ENCODE measurements around the gene CXXC1.

GRCh38 chr18:49967760-49968162, 154.4 kb upstream of the ACAA2 start:
- PRO-cap, result no peak
- RAMPAGE, long total RNA, result no peak

DNA sequence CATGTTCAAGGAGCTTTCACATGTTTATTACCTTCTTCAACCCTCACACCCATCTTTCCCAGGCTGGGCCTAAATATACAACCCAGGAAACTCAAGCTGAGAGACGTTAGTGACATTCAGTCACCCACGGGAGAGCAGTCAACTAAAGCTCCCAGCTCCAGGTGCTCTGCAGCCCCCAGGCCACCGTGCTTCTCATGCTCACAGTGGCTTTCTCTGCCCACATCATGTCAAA, 35.7 kb downstream of the MYO5B start:
- PRO-cap, result no peak
- RAMPAGE, long total RNA, result no peak

- PRO-cap, result no peak
- RAMPAGE, long total RNA, result no peak
Observed at GRCh38 chr18:50177485-50178048, 17.4 kb downstream of the MYO5B start.

GRCh38 chr18:50287022-50287498, 432 bp downstream of the CXXC1 start:
- PRO-cap, result no peak
- RAMPAGE, long total RNA, result no peak

- PRO-cap, result unidirectional peak, minus-strand start at chr18:50287646; bidirectional peak, plus-strand start at chr18:50288098, minus-strand start at chr18:50287878
- RAMPAGE, long total RNA, result no peak
Observed at GRCh38 chr18:50287499-50288494, at the start of gene CXXC1. Gene CXXC1 (minus strand): TSS chr18:50287692.

- PRO-cap, result no peak
- RAMPAGE, long total RNA, result no peak
Observed at GRCh38 chr18:50559083-50559316, 887 bp upstream of the MAPK4 start.

DNA sequence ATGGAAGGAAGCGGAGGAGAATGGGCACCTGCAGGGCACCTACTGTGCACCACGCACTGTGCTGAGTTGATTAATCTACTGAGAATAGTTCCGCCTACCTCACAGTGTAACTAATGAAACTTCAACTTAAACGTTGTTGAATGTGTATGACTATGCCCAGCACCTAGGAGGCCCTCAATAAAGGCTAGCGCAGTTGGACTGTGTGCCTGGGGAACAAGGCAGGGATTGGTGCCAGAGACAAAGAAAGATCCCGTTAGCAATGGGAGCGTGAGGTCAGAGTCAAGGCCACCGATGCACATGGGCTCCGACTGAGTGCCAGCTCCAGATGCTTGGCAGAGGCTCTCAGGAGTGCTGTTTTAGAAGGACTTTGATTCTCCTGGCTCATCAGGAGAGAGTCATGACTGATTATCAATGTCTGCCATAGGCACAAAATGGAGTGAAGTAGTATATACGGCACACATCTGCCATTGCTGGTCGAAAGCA, 93.8 kb downstream of the MAPK4 start:
- PRO-cap, result no peak
- RAMPAGE, long total RNA, result no peak

DNA sequence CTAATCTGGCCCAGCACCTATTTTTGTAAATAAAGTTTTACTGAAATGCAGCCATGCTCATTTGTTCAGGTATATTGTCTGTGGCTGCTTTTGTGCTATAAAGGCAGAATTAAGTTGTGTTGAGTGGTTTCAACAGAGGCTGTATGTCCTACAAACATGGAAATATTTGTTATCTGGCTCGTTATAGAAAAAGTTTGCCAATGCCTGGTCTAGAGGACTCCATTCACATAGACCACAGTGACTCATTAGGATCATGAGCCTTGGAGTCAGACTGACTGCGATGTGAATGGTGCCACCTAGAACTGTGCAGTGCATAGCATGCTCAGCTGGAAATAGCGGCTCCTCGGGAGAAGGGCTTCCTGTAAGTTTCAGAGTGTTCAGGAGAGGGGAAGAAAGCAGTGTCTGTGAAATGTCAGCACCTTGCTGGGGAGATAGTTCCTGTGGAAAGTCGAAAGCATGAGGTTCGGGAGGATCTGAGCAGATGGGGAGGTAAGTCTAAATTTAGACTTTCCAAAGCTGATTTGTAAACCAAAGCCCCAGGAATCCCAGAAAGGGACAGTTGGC, 99.2 kb downstream of the MAPK4 start:
- PRO-cap, result no peak
- RAMPAGE, long total RNA, result no peak

DNA sequence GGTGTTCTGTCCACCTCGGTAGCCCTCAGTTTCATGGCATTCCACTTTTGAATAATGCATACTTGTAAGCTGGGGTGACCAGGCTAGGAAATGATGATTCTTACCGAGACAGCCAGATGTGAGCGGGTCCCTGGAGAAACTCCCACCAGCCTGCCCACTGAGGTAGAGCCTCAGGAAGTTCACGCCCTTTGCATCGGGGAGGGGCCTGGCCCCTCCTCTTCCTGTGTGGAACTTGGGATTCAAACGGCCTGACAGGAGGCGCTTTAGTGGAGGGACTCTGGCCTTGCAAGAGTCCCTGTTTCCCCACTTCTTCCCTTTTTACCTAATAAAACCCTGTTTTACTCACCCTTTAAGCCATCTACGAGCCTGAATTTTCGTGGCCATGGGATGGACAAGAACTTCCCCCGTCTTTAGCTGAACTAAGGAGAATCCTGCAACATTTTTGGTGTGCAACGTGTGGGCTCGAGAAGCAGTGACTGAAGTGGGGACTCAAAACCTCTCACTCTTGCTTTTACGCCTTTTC, 44.6 kb downstream of the MRO start:
- PRO-cap, result no peak
- RAMPAGE, long total RNA, result no peak

- PRO-cap, result no peak
- RAMPAGE, long total RNA, result no peak
Observed at GRCh38 chr18:50797067-50798141, 22.4 kb downstream of the MRO start.

DNA sequence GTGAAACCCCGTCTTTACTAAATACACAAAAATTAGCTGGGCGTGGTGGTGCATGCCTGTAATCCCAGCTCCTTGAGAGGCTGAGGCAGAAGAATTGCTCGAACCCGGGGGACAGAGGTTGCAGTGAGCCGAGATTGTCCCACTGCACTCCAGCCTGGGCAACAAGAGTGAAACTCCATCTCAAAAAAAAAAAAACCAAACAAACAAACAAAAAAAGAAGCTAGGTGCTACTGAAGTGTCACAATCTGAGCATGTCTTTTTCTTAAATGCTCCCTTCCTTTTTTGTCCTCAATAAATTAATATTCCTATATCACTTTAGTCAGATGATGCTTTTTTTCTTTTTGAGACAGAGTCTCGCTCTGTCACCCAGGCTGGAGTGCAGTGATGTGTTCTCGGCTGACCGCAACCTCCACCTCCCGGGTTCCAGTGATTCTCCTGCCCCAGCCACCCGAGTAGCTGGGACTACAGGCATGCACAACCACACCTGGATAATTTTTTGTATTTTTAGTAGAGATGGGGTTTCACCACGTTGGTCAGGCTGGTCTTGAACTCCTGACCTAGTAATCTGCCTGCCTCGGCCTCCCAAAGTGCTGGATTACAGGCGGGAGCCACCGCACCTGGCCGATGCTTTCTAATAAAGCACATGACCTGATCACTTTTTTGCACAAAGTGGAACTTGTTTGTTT, 18.7 kb downstream of the MEX3C start:
- PRO-cap, result no peak
- RAMPAGE, long total RNA, result no peak

- PRO-cap, result no peak
- RAMPAGE, long total RNA, result no peak
Observed at GRCh38 chr18:52340365-52340780, 376 bp downstream of the DCC start.

DNA sequence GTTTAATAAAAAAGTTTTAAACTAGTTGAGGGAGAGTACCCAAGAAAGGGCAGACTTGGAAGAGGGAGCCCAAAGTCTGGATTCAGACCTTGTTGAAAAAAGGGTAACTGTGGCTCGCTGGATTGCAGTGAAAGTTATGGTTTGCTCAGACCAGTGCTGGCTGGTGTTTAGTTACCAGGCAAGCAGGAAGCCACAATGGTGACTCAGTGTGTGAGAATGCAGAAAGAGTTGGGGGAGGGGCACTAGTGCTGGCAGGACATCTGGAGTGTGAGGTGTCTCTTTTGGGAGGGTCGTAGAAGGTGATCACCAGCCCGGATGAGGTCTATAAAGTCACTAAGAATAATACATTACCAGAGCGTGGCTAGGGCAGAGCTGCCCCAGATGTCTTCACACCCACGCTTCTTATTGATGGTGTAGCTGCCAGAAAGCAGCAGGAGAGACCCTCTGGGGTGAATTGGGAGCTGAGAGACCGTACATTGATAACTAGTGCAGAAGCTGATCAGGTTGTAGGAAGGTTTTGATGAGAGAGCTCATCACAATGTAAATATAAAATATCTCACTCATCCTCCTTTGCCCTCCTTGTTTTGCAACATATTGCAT, 31.1 kb downstream of the C18orf54 start:
- PRO-cap, result bidirectional peak, plus-strand start at position 279 of the sequence, minus-strand start at position 188 of the sequence
- RAMPAGE, long total RNA, result no peak

- PRO-cap, result no peak
- RAMPAGE, long total RNA, result no peak
Observed at GRCh38 chr18:54832384-54832890, 4.2 kb downstream of the RAB27B start.

DNA sequence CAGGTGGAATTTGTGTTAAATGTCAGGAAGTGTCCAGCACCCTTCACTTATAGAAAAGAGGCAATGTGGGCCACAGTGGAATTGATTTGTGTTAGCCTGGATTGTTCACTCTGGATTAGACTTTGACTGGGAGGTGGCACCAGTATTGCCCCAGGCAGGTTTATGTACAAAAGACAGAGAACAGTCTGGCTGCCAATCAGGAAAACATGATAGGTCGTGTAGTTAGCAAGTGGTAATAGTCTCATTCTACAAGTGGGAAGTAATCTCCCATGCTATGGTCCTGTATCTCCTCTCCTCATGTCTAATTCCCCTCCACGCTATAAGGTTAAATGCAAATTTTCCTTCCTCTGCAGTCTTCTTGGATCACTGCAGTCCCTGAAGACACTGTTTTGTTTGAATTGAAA, 45.6 kb downstream of the RAB27B start:
- PRO-cap, result no peak
- RAMPAGE, long total RNA, result no peak

DNA sequence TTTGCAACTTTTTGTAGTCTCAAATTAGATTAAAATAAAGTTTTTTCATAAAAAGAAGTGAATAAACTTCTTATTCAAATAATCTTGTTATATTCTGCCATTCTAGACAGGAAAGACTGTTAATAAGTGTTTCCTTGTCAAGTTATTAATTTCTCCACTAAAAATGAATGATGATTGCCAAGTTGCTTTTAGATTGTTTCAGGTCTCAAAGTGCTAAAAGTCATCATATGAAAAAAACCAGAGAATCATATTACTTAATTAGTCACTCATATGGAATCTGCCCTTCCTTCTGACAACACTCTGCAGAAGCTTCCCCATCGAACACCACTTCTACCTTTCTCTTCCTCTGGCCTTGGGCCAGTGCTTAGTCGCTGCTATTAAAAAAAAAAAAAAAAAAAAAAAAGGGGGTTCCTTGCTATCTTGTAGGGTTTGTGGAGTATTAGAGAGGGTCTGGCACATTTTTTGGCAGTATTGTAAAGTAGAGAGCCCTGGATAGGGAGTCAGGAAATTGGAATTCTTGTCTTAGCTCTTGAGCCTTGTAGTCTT, 141.6 kb upstream of the CCDC68 start:
- PRO-cap, result no peak
- RAMPAGE, long total RNA, result no peak

- PRO-cap, result no peak
- RAMPAGE, long total RNA, result no peak
Observed at GRCh38 chr18:55243650-55244472, 284.6 kb upstream of the CCDC68 start.

- PRO-cap, result no peak
- RAMPAGE, long total RNA, result no peak
Observed at GRCh38 chr18:55320497-55321540, 267.2 kb downstream of the TCF4 start.

DNA sequence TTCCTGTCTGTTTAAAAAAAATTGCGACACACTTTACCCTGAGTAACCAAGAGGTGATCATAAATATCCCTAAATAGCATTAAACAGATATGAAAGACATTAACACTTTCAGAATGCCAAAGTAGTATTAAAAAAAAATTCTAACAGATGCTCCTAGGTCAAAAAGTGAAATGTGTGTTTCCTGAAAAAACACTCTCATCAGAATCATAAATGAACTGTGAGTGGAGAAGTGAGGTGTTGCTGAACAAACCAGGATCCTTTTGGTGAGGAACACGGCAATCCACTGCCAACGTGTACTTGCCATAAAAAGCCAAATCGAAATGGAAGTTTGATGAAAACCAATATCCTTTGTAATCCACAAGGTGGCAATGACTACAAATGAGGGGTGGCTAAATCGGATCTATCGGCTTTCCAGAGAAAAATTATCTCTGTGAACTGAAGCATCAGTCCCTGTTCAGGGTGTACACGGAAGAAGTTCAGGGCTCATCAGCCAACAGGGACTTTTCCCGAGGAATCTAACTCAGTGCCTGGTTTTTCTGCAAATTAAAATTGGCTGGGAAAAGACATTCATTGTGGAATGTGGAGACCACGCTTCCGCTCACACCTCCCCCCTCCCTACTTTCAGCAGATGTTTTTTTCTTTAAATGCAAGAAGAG, 248.8 kb downstream of the TCF4 start:
- PRO-cap, result no peak
- RAMPAGE, long total RNA, result no peak

DNA sequence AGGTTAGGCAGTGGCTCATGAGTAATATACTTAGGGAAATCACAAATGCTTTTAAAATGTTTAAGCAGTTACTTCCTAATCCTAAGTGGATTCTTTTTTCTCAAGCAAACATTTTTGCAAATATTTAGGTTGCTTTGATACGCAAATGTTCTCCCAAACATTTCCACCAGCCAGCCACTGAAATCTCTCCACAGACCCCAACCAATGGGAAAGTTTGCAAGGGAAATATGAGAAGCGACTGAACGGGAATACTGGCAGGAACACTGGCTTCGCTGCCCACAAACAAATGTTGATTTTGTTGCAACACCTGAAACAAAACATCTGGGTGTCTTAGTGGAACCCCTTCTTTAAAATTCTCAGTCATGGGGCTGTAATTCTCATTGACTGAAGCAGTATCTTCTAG, 168.4 kb downstream of the TCF4 start:
- PRO-cap, result no peak
- RAMPAGE, long total RNA, result no peak

Data from GM23338 (cell line).